ENCODE data around the genes GRXCR1 and CORIN.

DNA sequence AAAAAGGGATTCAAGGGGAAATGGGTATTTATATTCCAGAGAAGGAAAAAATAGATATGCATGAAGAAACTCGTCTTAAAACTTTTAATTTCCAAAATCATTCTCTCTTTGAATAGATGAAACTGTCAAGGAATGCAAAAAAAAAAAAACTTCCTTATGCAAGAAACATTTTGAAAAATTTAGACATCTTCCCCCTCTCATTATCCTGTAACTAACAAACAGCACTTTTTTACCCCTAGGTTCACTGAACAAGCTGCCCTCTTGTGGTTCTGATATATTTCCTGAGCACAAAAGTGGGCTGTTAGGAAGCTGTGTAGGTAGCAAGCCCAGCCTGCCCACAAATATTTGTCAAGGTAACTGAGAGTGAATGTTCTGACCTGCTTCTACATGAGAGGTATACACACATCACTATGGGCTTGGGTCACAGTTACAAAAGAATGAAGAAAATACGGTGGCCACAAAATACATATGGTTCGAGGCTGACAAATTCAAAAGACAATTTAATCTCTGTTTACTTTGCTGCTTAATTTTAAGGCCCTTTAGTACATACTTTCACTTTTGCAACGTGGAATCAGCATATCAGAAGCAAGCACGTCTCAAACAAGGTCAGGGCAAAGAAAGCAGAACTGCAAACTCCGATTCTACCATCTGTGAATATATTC lies 78.8 kb downstream of the RBM47 start:
- RAMPAGE, long total RNA = no peak
- RRBS = no CpG with 5 or more reads among the region's 6 CpGs

DNA sequence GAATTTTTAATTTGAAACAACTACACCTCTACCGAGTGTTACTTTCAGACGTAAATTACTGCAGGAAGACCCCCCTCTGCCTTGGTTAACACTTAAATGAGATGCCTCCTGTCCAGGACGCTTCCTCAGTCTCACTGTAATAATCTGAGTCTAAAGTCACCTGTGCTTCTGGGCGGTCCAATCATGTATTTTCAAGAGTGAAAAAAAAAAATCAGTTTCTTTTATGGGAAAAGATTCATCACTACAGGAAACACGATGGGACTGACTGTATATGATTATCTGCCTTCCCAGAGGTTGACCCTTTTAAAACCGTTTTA lies 796 bp downstream of the RBM47 start:
- RAMPAGE, long total RNA = no peak
- RRBS = no CpG with 5 or more reads among the region's 6 CpGs

DNA sequence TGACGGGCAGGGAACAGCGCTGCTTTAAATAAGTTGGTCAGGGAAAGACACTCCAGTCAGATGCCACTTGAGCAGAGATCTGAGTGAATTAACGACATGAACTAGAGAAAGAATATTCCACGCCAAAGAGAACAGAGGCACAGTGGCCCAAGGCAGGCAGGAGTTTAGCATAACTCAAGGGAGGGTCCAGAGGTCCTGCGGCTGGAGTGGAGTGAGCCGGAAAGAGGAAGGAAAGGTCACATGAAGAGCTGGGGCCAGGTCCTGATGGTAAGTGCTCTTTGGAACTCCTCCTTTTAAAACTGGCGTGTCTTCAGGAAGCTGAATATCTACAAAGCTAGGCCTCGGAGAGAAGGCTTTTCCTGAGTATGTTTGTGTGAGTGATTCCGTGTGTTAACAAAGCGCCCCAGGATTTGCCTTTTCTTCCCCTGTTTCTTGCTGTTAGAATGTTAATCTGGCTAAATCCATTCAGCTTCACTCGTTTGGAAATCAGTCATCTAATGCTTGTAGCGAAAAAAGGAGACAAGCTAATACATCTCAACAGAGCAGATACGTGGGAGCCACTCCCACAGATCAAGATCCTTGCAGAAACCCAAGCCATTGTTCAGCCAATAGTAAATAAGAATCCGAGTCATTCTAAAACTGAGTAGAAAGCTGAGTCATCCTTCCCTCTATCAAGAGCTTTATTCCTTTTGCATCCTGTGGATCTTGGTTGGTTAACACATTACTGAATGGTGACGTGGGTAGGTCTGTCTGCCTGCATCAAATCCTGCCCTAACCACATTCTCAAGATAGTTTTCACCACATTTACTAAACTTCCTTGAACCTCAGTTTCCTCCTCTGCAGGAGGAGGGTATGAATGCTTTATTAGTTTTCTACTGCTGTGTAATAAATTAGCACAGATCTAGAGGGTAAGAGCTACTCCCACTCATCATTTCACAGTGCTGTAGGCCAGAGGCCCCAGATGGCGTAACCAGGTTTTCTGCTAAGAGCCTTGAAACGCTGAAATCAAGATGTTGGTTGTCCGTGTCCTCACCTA lies 43.1 kb upstream of the RBM47 start:
- RAMPAGE, long total RNA = no peak
- RRBS = no CpG with 5 or more reads among the region's 18 CpGs

GRCh38 chr4:40722387-40723276 lies 27.1 kb upstream of the NSUN7 start:
- RAMPAGE, long total RNA = no peak
- RRBS = no CpG with 5 or more reads among the region's 7 CpGs

DNA sequence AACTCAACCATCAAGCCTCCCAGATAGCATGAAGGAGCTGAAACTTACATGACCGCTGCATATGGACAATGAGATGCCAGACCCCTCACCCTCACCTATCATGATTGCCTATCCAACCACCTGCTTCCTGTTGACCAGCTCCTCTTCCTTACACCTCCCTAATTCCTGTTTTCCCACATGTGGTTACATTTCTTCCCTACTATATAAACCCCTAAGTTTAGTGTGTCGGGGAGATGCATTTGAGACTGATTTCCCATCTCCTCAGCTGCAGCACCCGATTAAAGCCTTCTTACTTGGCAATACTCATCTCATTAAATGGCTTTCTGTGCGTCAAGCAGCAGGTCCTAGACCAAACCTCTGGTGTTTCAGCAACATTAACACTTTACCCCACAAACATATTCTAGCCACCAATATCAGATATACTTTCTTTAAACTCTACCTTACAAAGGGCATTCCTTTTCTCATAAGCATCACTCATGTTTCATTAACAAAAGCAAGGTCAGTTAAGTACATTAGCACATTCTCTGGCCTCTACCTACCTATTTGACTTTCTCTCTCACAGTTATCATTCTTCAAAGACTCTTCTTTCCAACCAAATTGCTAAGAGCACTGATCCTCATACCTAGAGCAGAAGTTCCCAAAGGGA lies 217.2 kb downstream of the APBB2 start:
- RAMPAGE, long total RNA = no peak
- RRBS = no CpG with 5 or more reads among the region's 4 CpGs

DNA sequence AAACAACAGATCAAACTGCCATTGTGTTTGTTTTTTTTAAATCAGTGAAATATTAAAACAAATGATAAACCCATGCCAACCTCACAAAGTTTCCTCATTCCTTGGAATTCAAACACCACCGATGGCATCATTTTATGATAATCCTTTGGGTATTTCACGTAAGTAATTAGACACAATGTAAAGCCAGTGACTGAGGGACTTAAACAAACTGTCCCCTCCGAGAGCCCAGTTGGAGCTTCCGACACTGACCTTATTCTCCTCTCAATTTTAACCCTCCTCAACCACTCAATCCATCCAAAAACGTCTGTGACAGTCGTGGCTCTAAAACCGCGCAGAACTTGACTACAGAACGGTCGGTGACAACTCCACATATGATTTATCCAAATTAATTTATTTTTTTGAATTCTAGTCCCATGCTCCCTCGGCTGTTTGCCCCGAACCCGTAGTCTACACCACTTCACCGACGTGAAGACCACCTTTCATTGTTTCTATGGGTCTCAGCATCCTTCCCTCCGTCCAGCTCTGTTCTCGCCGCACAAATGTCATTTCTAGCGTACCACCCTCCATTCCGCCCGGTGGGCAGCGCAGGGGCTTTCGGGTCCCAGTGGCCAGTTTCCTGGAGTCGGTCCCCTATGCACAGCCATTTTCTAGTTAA lies 1.1 kb downstream of the APBB2 start:
- RAMPAGE, long total RNA = no peak
- RRBS = no CpG with 5 or more reads among the region's 24 CpGs

GRCh38 chr4:42151263-42151581 lies 1.2 kb downstream of the BEND4 start:
- RAMPAGE, long total RNA = no peak
- RRBS = 10% methylated on average over 18 of the region's 43 CpGs

- RAMPAGE, long total RNA = no peak
- RRBS = 17% methylated on average over 2 of the region's 4 CpGs
Observed at GRCh38 chr4:42302437-42302689, 94.9 kb upstream of the SHISA3 start.

DNA sequence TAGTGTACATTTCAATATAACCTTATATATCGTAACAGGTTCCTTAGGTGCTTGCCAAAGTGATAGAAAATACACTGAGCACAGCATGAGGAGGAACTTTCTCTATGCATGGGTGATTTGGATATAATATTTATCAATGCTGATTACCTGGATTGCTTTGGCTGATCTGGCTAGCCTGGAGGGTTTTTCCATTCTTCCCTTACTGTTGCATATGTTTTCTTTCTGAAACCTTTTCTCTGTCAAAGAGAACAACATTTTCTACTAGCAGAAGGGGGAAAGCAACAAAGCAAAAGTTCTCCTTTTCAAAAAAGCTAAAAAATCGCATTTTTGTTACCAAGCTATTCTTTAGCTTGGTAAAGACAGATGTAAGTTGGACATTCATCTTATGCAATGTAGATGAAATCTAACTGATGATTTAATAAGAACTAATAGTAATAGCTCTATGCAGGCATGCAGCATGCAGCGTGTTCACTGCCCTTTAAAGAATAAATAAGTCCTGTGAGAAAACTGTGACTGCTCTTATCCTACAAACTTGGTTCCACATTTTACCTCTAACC lies at the start of gene GRXCR1:
Gene GRXCR1, plus strand, starts transcription at position 424 of the 557 bp plus-strand sequence.
- RAMPAGE, long total RNA = no peak
- RRBS = no CpG with 5 or more reads among the region's 3 CpGs

DNA sequence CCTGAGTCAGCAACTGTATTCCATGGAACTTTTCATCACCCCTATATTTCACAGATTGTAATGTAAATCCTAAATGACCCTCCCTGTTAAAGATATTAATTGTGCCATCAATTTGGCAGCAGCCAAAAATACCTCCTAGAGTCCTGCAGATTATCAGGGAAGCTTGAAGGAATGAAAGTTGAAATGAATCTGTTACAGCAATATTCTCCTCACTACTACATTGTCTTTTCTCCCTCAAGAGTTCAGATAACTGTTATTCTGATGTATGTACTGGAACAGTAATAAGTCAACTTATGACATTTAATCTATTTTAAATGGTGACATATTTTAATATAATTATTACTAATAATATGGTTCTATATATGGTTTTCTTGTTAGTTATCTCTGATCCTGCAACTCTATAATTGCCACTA lies 16.7 kb downstream of the GABRA2 start:
- RAMPAGE, long total RNA = no peak

GRCh38 chr4:46992923-46993286 lies 476 bp downstream of the GABRA4 start:
- RAMPAGE, long total RNA = no peak
- RRBS = 0% methylated on average over 1 of the region's 16 CpGs

DNA sequence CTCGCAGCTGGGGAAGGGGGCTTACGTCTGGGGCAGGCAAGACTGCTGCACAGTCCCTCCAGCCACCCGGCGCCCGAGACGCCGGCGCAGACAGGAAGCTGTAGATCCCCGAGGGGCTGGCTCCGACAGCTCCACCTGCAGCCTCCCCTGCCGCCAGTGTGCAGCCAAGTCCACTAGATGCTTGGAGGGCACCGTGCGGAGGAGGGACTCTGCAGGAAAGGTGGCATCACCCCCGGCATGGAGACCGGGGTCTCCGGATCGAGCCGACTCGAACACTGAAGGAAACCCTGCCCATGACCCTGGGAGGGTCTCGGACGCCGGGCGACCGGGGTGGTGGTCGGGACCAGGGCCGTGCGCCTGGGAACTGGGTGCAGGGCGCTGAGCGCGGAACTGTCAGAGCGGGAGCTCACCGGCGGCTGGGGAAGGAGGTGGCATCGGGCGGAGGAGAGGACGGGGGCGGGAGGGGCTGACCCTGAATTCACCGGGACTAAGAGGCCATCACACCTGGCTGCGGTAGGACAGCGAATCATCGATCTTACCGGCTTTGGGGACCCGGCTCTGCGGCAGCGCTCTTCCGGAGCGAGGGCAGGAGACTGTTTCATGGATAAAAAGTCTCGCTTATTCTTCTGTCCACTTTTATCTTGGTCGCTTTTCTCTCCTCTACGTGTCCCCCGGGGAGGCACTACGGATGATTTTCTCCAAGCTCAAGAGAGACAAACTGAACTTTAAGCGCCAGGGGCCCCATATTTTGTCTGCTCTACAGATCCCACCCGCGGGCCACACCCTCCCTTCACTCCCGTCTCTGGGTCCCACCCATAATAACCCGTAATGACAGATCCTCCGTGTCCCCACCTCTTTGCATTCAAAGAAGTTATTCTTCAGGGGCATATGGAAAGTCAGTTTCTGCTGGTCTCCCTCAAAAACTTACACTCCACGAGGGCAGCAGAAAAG lies at the start of gene CORIN:
Gene CORIN, minus strand, starts transcription at position 720 of the 951 bp plus-strand sequence.
- RAMPAGE, long total RNA = no peak
- RRBS = 4% methylated on average over 33 of the region's 59 CpGs

DNA sequence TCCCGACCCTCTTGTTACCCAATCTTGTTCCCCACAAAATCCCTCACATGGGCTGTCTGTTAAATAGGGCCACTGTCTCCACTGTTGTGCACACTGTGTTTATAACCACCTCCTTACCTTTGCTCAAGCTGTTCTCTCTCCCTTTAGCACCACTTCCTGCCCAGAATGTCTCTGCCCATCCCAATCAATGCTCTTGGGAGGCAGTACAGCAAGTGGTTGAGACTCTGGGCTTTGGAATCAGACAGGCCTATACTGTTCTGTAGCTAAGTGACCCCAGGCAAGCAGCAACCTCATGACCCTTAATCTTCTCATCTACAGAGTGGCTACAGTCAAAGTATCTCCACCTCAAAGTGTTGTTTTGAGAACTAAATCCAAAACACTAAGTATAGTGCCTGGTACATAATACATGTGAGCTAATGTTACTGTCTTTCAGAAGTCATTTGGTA lies 3.8 kb upstream of the TXK start:
- RAMPAGE, long total RNA = no peak
- RRBS = no CpG with 5 or more reads among the region's 1 CpG

GRCh38 chr4:48343112-48343807 lies 1.9 kb downstream of the SLAIN2 start:
- RAMPAGE, long total RNA = no peak
- RRBS = no CpG with 5 or more reads among the region's 4 CpGs

DNA sequence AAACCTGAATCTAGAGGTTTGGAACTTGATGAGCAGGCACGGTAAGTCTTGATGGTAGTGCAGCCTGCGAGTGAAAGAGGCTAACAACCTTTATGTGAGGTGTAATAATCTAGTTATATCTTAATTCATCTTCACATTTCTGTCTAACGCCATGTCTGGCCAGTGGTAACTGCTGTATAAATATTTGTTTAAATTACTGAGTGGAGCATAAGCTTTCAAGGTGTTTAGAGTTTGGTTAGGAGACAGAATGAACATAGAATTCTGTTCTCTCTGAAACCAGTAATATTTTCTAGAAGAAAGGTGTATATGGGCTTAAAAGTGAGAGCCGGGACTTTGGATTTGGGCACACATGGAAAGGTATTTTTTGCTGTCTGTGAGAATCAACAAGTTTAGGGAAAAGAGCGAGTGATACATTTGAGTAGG lies 10.2 kb downstream of the SLAIN2 start:
- RAMPAGE, long total RNA = no peak
- RRBS = no CpG with 5 or more reads among the region's 5 CpGs

DNA sequence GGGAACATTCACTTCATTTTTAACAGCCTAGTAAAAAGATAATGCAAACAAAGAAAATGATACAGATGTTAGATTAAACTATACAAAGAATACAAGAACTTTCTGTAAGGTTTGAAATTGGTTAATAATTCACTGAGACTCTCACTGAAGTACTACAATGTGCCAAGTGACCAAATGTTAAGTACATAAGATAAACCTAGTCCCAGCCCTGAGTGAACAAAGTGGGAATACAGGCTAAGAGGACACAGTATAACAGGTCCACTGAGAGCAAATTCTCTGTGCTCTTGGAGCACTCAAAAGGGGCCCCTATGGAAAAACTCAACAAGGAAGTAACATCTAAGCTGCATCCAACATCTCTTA lies 113.3 kb downstream of the ZAR1 start:
- RAMPAGE, long total RNA = no peak

DNA sequence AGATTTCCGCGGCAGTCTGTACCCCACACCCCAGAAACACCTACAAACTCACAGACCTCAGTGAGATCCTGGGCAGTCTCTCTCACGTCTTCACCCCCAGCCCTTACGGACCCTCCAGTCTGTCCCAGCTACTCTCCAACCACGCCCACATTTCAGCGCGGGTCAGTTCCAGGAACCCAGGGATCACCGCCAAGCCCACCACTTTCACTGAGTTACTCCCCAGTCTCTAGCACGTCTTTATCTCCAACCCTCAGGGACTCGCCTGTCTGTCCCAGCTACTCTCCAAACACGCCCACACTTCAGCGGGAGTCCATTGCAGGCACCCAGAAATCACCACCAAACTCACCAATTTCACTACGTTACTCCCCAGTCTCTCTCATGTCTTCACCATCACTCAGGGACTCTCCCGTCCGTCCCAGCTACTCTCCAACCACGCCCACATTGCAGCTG lies 528.2 kb downstream of the CWH43 start:
- RAMPAGE, long total RNA = no peak
- RRBS = no CpG with 5 or more reads among the region's 16 CpGs

GRCh38 chr4:51895910-51896118 lies 52.9 kb downstream of the DCUN1D4 start:
- RAMPAGE, long total RNA = no peak
- RRBS = no CpG with 5 or more reads among the region's 1 CpG

GRCh38 chr4:51909203-51909705 lies 66.3 kb downstream of the DCUN1D4 start:
- RAMPAGE, long total RNA = no peak
- RRBS = no CpG with 5 or more reads among the region's 7 CpGs

GRCh38 chr4:52841569-52842385 lies 20.3 kb upstream of the RASL11B start:
- RAMPAGE, long total RNA = no peak
- RRBS = no CpG with 5 or more reads among the region's 19 CpGs